ENCODE measurements around a stretch of chr13.

- RRBS, result 9% methylated on average over 6 of the region's 19 CpGs
Observed at GRCh38 chr13:21476898-21477518, 17.9 kb upstream of the ZDHHC20 start.

GRCh38 chr13:21579961-21580434 is 24.0 kb downstream of the MICU2 start:
- RRBS, result no CpG with 5 or more reads among the region's 1 CpG

DNA sequence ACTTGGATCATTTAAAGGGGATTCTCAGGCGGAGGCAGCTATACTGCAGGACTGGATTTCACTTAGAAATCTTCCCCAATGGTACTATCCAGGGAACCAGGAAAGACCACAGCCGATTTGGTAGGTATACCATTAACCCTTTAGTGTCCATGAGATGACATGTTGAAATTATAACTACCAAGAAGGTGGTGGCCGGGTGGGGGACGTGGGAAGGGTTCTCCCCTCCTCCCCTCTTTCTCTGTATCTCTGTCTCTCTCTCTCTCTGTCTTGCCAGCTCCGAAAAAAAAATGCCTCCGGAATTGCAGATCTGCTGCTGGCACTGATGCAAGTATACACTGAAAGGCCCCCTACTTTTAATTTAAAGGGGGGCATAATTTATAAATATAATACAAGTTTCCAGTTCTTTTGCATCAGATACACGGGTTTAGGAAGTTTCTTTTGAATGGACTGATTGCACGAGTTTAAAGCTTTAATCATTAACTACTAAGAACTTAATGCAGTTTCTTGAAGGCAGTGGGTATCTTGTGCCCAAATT is 1.3 kb downstream of the FGF9 start:
- RRBS, result 32% methylated on average over 4 of the region's 8 CpGs

DNA sequence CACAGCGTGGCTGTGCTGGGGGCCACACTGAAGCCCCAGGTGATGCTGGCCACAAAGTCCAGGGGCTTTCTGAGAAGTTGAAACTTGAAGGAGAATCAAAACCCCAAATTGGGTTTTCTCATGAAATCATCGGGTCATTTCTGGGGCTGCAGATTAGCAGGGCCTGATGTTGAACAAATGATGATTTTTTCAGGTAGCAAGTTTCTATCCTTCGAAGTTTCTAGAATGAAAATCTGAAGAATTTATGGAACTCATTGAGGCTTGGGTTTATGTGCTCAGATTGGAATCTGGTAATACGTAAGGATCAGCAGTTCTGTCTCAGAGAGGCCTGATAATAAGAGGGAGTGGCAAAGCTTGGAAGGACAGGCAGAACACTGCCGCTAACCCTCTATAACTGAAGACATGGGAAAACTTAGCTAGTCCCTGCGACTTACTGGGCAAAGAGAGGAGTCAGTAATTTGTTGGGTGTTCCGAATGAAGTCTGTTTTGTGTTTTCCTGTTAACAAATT is 223.7 kb downstream of the FGF9 start:
- RRBS, result no CpG with 5 or more reads among the region's 7 CpGs

GRCh38 chr13:22114597-22115555 is 444.0 kb downstream of the FGF9 start:
- RRBS, result no CpG with 5 or more reads among the region's 9 CpGs

DNA sequence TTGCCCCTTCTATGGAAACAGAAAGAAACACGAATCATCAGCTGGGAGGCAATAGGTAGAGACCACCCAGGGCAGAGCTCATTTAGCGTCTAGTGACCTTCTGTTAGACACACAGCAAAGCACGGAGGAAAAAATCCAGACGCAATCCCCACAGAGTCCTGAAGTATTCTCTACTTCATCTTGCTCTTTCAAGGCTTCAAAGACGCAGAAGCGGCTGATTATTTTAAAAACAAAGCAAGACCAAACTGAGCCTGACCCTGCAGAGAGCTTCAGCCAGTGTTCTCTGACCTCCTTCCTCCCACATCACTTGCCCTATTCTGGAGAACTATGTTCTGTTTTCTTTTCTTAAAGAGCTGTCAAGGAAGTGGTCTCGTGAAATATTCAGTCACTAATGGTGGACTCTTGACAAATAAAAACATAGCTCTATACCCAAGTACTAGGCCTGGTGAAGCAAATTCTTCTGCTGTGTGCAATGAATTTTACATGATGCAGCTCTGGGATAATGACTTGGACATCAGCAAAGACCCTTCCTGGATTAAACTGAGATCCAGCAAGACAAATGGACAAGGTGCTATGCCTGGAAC is 674.4 kb upstream of the SGCG start:
- RRBS, result no CpG with 5 or more reads among the region's 7 CpGs

DNA sequence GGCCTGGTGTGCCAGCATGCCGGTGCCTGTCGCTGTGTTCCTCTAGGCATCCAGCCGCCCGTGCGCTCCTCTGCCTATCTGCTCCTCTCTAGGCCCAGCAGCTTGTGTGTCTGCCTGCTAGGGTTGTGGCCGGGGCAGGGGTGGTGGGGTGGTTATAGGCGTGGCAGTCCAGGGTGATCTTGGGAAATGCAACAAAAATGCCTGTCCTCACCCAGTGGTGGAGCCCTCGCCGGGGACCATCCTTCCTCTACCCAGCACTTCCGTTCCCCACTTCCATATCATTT is 435.7 kb upstream of the SGCG start:
- RRBS, result 93% methylated on average over 4 of the region's 10 CpGs

DNA sequence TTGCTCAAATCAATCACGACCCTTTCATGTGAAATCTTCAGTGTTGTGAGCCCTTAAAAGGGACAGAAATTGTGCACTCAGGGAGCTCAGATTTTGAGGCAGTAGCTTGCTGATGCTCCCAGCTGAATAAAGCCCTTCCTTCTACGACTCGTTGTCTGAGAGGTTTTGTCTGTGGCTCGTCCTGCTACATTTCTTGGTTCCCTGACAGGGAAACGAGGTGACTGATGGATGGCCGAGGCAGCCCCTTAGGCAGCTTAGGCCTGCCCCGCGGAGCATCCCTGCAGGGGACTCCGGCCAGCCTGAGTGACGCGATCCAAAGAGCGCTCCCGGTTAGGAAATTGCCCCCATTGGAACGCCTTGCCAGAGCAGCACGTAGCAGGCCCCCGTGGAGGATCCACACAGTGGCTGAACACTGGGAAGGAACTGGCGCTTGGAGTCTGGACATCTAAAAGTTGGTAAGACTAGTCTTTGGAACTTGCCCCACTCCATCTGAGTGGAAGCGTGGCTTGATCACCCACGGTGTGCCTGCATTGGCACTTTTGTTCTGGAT is 296.9 kb upstream of the SGCG start:
- RRBS, result no CpG with 5 or more reads among the region's 19 CpGs

DNA sequence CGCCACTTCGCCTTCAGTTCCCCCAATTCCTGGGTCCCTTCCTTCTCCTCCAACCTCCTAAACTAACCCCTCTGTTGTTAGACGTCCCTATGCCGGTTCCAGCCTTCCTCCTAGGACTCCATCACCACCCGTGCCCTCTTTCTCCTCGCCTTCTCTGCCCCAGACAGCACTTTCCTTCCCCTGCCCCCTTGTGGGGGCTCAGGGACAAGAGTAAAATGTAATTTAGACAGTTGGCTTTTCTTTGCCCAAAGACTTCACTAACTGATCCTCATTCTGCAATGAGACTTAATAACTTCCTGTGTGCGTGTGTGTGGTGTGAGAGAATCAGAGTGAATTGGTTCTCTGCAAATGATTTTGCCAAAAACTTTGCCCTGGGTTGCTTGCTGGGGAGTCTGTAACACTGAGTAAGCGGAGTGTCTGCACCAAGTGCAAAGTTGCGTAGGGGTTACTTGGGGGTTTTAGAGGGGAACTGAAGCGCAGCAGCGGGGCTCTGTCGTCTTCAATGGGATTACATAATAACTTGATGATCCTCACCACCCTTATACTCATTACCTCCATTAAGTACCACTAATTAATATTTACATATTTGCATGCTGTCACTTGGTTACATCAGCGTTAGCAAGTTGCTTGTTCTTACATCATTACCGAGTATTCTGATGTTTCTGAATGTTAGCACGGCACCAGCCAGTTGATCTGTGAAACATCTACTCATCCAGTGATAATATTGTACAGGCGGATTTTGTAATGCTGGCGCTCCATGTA is 19.9 kb upstream of the SGCG start:
- RRBS, result 0% methylated on average over 2 of the region's 17 CpGs

- RRBS, result no CpG with 5 or more reads among the region's 3 CpGs
Observed at GRCh38 chr13:23290276-23290475, 109.4 kb downstream of the SGCG start.

DNA sequence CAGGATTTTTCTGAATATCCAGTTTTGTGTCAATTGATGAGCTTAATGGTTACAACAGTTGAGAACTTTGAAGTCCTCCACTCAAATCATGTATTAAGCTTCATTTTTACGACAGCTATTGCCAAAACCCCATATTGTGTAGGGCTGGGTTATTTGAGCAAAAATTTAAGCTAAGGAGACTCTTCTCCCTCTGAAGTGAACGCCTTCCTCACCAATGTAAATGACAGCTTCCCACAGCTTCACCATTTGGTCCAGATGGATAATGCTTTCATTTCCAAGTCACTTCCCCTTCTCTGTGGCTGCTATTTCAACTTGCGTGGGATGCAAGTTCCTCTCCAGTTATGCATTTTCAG is 86.3 kb downstream of the TNFRSF19 start:
- RRBS, result no CpG with 5 or more reads among the region's 3 CpGs

- RRBS, result no CpG with 5 or more reads among the region's 5 CpGs
Observed at GRCh38 chr13:23868532-23868989, 20.6 kb downstream of the MIPEP start.

DNA sequence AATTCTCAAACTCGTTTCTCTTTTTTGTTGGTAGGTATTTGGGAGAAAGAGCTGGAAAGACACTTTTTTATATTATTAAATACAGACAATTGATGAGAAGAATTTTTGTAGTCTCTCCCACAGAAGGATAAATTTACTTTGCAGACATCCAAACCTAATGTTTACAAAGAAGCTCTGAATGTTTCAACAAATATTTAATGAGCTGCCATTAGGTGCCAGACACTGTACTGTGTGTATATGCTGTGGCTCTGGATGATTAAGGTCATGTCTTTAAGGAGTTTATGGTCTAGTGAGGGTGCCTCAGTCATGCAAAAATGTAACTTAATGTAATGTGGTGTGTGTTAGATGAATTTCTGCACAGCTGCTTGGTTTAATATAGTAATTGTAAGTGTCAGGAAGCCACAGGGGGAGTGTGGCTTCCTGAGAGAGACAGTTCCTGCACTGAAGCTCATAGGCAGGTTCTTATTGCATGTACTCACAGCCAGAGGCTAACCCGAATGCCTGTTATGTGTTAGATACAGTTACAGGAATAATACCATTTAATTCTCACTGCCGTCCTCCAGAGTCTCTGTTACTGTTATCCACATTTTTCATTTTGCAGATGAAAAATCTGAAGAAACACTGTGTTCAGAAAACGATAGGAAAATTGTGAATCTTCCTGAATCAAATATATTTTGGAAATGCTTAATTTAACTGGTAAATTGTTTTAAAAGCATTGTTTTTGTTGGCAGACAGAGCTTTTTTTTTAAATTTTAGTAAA is 43.3 kb downstream of the SPATA13 start:
- RRBS, result no CpG with 5 or more reads among the region's 4 CpGs

DNA sequence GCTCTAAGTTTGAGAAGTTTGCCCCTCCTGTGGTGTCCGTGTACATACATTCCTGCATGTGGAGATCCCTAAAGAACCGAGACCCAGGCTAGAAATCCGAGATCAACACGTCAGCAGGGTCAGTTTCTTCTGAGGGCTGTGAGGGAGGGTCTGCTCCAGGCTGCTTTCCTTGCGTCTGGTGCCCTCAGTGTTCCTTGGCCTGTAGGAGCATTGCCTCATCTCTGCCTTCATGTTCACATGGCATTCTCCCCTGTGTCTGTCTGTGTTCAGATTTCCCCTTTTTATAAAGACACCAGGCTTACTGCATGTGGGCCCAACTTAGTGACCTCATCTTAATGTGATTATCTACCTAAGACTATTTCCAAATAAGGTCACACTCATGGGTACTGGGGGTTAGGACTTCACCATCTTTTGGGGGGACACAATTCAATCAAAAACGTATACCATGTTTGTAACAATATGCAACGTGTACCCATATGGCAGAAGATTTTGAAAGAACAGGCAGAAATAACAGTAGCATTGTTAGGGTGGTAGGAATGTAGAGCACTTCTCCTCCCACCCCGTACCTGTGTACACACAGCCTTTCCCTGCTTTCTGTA is 57.2 kb upstream of the C1QTNF9 start:
- RRBS, result no CpG with 5 or more reads among the region's 8 CpGs

- RRBS, result no CpG with 5 or more reads among the region's 3 CpGs
Observed at GRCh38 chr13:24282082-24282308, 27.4 kb upstream of the C1QTNF9 start.

- RRBS, result 93% methylated on average over 7 of the region's 33 CpGs
Observed at GRCh38 chr13:24307045-24308117, 2.0 kb upstream of the C1QTNF9 start.

GRCh38 chr13:24541325-24541989 is 28.9 kb upstream of the PARP4 start:
- RRBS, result no CpG with 5 or more reads among the region's 49 CpGs

DNA sequence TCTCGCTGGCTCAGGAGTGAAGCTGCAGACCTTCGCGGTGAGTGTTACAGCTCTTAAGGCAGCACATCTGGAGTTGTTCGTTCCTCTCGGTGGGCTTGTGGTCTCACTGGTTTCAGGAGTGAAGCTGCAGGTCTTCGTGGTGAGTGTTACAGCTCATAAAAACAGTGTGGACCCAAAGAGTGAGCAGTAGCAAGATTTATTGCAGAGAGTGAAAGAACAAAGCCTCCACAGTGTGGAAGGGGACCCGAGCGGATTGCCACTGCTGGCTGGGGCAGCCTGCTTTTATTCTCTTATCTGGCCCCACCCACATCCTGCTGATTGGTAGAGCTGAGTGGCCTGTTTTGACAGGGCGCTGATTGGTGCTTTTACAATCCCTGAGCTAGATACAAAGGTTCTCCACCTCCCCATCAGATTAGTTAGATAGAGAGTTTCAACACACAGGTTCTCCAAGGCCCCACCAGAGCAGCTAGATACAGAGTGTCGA is 47.3 kb upstream of the PARP4 start:
- RRBS, result no CpG with 5 or more reads among the region's 10 CpGs

DNA sequence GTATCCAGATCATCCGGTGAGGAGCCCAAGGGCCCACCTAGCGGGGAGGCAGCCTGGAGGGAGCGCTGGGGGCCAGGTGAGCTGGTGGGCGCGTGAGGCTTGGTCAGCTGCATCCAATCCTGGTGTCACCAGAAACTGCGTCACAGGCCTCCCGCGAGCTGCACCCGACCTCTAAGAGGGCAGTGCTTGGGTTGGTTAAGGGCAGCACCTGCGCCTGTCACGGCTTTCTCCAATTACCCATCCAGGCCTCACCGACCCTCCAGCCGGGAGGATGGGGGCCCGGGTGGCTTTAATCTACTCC is 299 bp downstream of the RNF17 start:
- RRBS, result 98% methylated on average over 4 of the region's 14 CpGs

GRCh38 chr13:25170314-25171102 is 1.6 kb downstream of the AMER2 start:
- RRBS, result 10% methylated on average over 53 of the region's 85 CpGs